Frontal cortex (tissue), 2 donors: Measurements from ENCODE around the genes FAM171B, WDR75 and C2orf88.

- RAMPAGE, long total RNA, result no peak
Observed at GRCh38 chr2:186693630-186694776, at the start of gene FAM171B. Gene FAM171B (plus strand): TSS chr2:186694060.

DNA sequence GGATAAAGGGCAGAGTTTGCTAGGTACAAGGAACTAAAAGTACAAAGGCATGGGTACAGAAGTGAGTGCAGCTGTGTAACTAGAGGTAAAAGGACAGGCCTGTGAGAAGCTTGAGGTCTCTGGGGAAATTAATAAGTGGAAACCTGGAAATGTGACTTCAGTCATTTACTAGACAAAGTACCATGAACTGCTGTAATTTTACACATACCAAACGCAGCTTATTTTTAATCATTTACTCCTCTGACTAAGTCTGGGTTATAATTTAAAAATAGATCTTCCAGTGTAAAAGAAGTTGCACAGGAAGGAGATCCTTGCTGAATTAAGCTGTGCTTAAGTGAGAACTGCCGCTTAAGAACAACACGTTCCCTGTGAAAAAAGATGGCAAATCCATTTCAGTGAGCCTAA, 44.5 kb downstream of the CALCRL start:
- RAMPAGE, long total RNA, result no peak

GRCh38 chr2:187530390-187531131, 23.7 kb downstream of the TFPI start:
- RAMPAGE, long total RNA, result no peak

- RAMPAGE, long total RNA, result no peak
Observed at GRCh38 chr2:187547229-187548230, 6.7 kb downstream of the TFPI start.

- RAMPAGE, long total RNA, result no peak
Observed at GRCh38 chr2:188032218-188032626, 259.5 kb upstream of the GULP1 start.

DNA sequence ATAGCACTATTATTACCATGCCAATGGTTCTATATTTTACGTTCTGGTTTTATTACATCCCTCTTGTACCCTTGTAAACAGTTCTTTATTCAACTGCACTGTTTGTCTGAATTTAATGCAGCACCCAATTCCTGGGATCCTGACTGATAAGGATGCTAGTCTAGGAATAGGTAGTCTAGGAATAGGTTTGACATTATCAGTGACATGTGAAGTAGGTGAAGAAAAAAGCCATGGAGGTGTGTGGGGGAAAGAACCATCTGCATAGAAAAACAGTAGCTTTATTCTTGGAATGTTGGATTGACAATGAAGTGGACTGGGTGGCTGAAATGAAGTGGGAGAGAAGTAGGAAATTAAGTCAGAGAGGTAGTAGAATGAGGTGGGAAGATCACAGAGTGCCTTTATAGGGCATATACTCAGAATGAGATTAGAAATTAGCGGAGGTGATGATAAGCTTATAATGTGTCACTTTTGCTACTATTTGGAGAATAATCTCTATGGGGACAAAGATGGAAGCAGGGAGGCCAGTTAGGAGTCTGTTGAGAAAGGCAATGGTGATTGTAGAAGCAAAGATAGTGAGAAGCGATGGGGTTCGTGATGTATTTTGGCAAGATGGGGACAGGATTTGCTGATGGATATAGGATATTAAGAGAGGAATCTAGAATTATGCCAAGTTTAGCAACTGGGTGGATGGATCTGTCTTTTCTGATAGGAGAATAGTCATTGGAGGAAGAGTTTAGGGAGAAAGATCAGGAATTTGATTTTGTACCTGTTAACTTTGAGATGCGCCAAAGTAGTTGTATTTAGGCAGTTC, 37.7 kb downstream of the GULP1 start:
- RAMPAGE, long total RNA, result no peak

GRCh38 chr2:188606455-188607108, 314.9 kb downstream of the GULP1 start:
- RAMPAGE, long total RNA, result no peak

DNA sequence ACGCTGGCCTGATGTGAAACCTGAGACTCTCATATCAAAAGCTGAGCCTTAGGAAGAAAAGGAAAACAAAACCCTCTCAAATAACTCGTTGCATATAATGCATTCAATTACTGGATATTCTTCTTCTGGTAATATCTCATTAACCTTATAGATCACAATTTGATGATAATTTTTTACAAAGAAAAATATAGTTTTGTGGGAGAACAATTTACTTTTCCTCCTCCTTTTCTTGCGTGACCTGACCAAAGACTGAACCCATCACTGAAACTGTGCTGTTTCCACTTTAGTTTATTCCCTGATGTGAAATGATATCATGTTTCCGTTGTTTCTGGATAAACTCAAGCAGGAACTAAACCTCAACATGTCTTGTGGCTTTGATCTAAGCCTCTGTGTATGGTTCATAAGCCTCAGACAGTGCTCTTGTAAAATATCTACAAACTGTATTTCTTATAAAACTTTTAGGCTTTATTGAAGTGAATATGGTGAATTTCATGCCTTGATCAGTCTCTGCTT, 332.5 kb downstream of the GULP1 start:
- RAMPAGE, long total RNA, result no peak

DNA sequence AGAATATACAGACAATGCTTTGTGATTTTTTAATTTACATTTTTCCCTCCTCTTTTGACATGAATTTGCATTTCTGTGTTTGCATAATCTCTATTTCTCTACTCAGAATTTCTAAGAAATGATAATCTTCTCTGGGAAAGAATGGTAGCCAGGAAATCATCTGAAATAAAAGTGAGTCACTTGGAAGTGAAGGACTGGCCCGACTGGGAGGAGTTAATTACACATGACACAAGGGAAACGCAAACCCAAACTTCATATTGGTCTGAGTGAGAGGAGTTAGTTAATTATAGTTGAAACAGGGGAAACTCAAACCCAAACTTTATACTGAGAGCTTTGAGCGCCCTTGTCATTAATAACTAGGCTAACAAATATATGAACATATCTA, 187.9 kb upstream of the COL3A1 start:
- RAMPAGE, long total RNA, result no peak

DNA sequence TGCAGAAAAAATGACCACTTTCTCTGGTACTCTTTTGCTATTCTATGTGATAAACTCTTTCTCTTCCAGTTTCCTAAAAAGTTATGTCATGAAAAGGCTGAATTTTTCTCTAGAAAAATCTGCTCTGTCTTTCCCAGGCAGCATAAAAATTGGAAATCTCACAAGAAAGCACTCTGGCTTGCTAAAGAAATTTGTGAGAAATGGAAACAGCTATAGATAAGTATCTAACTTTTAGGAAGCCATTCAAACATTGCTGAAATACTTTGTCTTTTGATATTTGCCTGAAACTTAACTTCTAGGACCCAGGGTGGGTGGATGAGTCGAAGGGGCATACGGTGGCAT, 653 bp upstream of the COL3A1 start:
- RAMPAGE, long total RNA, result no peak

DNA sequence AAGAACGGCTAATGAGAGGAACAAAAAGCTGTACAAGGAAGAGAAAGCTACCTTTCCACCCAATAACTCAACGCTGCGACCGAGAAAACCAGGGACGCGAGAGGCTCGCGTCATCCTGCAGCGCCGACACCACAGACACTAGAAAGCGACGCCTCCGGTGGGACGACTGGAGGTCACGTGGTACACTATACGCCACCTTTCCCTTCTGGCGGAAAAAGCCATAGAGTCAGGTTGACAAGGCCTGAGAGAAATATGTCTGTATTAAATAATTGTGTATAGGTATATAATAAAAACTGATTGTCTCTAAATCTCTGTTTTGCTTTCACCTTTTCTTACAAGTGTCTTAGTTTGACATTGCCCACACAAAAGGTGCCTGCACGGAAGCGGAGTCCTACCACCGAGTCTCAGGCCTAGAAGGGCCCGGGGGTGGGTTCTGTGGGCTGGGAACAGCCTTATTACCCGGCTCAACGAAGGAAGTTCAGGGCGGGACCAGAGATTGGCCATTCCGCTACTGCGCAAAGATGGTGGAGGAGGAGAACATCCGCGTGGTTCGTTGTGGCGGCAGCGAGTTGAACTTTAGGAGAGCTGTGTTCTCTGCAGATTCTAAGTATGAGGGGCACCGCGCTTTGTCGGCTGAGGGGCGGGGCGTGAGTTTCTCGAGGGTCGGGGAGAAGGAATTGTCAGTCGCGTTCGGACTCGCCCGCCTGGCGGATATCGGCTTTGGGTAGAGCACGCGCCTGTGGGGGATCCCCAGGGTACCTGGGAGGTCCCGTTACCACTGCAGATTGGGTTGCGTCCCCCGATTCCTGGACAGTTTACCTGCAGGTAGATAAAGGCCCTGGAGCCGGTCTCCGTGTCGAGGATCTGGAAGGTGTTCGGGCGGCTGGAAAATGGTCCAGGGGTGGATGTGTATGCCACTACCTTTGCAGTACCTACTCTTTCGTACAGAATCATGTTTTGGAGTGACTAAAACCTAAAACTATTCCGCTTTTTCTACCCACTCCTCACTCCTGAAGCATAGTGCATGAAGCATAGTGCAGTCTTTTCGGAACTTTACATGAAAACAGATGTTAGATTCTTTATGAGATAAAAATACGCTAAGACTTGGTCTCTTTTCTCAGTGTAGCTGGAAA, at the start of gene WDR75:
Gene WDR75 (plus strand): TSS at position 503 of the 1,133 bp plus-strand sequence.
- RAMPAGE, long total RNA, result no peak

- RAMPAGE, long total RNA, result no peak
Observed at GRCh38 chr2:189500579-189501352, 59.5 kb downstream of the WDR75 start.

- RAMPAGE, long total RNA, result no peak
Observed at GRCh38 chr2:189524611-189525247, 55.9 kb downstream of the SLC40A1 start.

DNA sequence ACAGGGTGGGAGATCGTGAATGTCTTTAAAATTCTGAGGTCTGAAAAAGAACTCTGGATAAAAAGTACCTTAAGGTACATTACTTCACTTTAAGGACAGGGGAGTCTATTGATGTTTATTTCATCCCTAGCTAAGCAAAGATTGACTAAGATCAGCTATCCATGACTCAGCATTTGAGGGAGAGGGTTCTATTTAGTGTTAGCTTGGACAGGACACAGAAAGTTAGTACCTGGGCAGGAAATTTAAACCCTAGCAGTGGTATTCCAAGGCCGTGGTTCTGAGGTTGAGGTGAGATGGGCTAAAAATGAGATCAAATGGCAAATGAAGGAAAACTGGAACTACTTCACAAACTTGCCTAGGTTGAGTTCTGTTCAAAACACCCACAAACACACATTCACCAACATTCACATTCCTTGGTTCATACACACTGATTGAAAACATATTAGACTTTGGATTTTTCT, 31.5 kb downstream of the SLC40A1 start:
- RAMPAGE, long total RNA, result no peak

GRCh38 chr2:189576275-189576909, 4.2 kb downstream of the SLC40A1 start:
- RAMPAGE, long total RNA, result no peak

DNA sequence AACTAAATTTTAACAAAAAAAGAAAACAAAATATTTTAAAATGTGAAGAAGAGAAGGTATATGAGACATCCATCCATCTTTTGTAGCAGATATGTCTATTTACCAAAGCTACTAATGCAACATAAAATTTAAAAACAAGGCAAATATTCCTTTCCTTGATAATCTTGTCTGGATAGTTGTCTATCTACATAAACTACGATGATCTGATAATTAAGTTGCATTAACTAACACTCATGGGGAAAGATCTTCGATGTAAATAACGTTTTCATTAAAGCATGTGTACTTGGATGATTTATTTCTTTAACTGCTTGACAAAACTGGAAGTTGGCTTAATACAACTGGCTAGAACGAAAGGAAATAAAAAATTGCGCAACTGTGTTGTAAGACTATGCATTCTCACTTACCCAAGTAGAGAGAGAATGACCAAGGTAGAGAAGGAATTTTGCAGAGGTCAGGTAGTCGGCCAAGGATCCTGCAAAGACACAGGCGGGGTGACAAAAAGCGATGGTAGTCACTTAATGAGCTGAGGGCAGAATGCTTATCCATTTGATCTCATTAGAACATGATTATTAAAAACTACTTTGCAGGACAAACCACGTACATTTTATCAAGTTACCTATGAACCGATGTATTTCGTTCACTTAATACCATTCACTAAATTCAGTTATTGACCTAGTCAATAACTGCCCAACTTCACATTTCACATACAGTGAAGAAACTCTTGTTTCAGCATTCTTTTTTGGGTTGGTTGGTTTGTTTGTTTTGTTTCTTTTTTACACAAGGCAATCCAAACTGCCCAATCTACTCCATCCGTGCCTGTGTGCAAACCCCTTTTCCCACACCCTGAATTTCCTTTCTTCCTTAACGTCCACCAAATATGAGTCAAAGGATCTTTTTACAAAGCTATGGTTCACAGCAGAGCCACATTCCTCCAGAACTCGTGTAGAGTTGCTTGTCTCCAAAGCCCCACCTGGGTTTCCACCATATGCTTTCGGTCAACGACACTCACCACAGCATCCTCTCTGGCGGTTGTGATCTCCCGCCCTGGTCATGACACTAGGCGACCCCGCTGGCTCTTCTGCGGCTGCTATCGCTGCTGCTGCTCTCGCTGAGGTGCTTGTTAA, 815 bp downstream of the SLC40A1 start:
- RAMPAGE, long total RNA, result no peak

DNA sequence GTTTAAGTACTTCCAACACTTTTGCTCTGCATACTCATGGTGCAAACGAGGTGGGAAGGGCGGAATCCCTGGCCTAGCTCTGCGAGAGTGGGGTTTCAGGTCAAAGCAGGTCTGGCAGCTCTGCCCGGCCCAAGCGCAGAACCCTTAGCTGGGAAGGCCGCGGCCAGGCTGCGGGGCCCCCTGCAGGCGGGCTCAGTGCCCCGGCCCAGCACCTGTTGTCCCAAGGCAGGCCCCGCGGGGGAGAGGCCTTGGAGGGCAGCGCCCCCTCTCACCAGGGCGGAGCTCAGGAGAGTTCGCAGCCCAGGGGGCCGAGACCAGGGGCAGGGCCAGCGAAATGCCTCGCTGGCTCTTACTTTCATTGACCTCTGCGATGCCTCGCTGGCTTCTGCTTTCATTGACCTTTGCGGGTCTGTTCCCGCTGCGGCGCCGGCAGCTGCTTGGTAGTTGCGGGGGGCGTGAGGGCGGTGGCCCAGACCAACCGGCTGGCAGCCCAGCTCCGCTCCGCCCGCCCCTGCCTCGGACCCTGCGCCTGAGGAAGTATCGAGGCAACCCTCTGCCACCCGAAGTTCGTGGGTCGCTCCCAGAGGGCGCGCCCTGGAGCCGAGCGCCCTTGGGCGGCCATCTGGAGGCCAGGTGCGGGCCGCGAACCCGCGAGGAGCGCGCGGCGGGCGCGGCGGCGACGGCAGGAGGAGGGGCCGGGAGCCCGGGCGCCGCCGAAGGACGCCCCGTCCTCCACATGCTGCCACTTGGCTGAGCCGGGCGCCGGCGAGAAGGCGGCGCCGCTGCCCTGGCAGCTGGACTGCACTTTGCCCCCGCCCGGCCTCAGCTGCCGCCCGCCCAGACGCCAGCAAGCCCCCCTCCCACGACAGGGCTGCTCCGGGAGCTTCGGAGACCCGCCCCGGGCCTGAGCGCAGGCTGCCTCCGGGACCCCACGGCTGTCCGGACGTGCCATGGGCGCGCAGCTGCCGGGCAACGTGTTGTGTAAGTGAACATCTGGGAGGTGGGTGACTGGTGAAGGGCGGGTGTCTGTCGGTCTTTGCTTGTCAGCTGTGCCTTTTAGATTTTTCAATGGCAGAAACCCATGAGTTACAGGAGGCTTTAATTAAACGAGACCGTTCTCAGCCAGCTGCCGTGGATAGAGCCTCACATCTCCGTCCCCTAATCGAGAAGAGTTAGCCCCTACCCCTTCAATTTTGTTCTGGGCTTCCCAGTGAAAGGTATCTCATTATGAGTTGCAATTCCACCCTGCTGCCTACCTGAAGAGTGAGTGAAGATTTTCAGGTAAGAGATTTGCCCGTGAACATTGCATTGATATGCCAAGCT, at the start of gene C2orf88:
Gene C2orf88 (plus strand): TSS at position 735 of the 1,323 bp plus-strand sequence.
- RAMPAGE, long total RNA, result no peak

DNA sequence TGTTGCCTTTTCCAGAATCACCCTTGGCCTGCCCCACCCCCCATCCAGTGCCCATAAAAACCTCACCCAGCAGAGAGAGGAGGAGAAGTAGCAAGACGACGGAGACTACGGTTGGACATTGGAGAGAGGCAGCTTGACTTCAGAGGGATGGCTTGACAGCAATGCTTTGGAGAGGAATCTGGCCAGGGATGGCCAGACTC, 40.9 kb downstream of the C2orf88 start:
- RAMPAGE, long total RNA, result no peak

DNA sequence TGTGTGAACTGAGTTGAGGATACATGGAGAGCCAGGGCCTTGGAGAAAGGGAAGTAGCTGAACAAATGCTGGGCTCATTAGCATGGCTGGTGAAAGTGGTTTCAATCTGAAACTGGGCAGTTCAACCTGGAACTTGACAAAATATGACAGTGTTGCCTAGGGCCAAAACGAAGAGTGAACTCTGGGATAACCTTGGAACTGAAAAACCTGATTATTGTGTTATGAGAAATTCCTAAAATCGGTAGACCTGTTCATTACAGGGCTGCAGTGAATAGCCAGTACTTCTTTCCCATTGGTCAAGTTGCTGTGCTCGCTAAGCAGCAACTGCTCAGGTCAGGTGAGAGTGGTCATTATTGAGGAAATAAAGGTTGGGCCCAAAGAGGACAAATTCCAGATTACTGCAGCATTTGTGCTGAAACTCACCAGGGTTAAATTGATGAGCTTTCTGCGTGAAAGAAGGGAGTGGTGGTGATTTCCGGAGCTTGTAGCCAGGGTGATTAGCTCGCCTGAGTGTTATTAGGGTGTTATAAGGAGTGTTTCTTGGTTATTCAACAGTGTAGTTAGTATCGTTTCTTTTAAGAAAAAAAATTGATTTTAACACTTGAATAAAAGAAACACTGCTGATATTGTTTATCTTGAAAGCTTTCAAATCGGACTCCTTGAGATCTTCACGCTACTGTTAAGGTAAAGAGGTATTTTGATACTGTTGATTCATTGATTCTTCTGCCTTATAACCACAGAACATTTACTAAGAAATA, 12.9 kb downstream of the INPP1 start:
- RAMPAGE, long total RNA, result no peak

GRCh38 chr2:190467410-190468122, 59.4 kb downstream of the MFSD6 start:
- RAMPAGE, long total RNA, result no peak